SK-N-DZ (cell line): ENCODE data around the genes DERL3 and GSTT2B.

DNA sequence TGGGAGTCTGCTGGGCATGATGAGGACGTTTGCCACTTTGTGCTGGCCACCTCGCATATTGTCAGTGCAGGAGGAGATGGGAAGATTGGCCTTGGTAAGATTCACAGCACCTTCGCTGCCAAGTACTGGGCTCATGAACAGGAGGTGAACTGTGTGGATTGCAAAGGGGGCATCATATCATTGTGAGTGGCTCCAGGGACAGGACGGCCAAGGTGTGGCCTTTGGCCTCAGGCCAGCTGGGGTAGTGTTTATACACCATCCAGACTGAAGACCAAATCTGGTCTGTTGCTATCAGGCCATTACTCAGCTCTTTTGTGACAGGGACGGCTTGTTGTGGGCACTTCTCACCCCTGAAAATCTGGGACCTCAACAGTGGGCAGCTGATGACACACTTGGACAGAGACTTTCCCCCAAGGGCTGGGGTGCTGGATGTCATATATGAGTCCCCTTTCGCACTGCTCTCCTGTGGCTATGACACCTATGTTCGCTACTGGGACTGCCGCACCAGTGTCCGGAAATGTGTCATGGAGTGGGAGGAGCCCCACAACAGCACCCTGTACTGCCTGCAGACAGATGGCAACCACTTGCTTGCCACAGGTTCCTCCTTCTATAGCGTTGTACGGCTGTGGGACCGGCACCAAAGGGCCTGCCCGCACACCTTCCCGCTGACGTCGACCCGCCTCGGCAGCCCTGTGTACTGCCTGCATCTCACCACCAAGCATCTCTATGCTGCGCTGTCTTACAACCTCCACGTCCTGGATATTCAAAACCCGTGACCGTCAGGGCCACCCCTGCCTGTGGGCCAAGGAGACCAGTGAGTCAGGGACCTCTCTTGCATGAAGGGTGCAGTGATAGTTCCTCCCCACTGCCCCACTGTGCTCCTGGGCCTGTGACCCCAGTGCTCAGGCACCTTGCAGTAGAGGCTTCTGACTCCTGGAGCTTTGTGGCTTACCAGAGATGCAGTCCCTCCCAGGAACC, 83.6 kb downstream of the BCR start:
RAMPAGE:
- cytosol, long total RNA, result no peak
- nucleus, long total RNA, result no peak

RAMPAGE:
- cytosol, long total RNA, result no peak
- nucleus, long total RNA, result no peak
Observed at GRCh38 chr22:23264570-23265102, 84.3 kb downstream of the BCR start.

DNA sequence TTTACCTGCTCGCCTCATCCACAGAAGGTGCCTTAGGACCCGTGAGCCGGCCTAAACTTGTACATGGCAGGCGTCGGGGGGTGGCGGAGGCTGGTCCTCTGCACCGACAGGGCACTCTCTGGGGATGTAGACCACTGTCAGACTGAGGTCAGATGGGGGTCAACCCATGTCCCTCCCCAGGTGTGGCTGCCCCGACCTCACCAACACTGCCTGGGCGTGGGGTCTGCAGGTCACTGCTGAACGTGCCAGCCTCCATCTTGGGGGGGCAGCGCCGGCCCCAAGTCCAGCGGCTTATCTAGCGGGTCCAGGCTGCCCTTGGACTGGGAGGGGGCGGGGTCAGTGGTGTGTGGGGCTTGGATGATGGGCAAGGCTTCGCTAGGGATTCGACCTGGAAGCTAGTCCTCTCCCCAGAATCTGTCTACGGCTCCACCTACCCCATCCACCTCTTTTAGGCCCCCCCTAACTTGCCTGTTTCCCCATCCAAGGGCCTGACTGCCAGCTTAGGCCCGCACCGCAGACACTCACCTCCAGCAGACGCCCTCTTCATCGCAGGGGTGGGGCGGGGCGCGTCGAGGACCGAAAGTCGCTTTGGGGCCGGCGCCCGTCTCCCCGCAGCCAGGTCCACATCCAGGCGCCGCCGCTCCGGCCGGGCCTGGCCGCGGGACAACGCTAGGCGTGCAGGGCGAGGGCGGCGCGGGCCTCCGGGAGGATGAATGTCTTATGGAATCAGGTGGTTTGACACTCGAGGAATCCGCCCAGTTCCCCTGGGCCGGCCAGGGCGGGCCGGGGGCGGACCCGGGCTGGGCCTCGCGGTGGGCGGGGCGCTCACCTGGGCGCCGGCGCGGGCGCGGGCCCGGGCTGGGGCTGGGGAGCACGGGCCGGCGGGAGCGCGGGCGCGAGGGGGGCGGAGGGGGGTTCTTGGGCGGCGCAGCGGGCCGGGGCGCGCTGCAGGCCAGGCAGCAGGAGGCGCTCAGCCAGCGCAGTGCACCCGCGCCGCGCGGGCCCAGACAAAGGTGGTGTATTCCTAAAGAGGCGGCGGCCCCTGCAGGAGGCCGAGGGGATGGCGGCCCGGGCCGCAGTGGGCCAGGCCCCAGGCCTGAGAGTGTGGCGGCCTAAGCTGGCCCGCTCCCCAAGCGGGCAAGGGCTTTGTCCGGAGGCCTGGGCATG, 177.9 kb downstream of the IGLL1 start:
RAMPAGE:
- cytosol, long total RNA, result no peak
- nucleus, long total RNA, result no peak

RAMPAGE:
- cytosol, long total RNA, result no peak
- nucleus, long total RNA, result no peak
Observed at GRCh38 chr22:23433133-23434112, 146.7 kb downstream of the IGLL1 start.

DNA sequence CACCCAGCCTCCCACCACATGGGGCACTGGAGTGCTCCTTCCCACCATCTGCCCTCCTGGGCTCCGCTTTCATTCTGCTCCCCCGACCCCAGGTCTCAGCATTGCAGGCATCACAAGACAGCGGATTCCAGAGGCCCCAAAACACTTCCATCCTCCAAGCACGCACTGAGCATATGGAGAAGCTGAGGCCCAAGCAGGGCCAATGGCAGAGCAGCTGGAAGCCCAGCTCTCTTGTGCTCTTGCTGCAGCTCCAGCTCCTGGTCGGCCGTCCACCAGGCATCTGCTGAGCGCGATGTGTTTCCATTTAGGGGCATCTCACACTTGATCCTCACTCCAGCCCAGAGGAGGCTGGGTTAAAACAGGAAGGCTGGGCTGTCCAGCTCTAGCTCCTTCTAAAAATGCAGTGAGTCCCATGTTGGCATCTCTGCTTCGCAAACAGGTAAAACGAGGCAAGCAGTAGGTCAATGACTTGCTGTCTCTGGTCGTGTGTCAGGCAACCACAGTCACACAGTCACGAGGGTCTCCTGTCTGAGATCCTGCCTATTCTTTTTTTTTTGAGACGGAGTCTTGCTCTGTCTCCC, 65.4 kb downstream of the IGLL1 start:
RAMPAGE:
- cytosol, long total RNA, result no peak
- nucleus, long total RNA, result no peak

DNA sequence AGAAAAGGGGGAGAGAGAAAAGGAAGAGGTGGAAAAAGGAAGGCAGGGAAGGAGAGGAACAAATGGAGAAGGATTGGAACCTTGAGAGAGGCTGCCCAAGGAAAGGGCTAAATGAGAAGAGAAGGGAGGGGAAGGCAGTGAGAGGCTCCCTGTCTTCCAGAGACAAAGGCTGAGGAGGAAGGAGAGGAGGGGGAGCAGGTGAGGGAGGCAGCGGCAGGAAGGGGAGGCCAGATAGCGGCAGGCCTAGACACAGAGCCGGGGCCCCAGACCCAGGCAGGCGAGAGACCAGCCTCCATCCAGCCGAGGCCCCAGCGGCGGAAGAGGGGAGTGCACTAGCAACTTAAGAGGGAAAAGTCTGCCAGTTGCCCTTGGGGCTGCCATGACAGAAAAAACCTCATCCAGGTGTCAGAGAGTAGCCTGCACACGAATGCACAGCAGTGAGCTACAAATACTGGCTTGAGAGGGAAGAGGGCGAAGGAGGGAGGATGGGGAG, 46.8 kb downstream of the IGLL1 start:
RAMPAGE:
- cytosol, long total RNA, result no peak
- nucleus, long total RNA, result no peak

GRCh38 chr22:23749634-23750256, 1.2 kb downstream of the ZNF70 start:
RAMPAGE:
- cytosol, long total RNA, result no peak
- nucleus, long total RNA, result no peak

GRCh38 chr22:23787604-23787981, 827 bp downstream of the SMARCB1 start:
RAMPAGE:
- cytosol, long total RNA, result no peak
- nucleus, long total RNA, result no peak

DNA sequence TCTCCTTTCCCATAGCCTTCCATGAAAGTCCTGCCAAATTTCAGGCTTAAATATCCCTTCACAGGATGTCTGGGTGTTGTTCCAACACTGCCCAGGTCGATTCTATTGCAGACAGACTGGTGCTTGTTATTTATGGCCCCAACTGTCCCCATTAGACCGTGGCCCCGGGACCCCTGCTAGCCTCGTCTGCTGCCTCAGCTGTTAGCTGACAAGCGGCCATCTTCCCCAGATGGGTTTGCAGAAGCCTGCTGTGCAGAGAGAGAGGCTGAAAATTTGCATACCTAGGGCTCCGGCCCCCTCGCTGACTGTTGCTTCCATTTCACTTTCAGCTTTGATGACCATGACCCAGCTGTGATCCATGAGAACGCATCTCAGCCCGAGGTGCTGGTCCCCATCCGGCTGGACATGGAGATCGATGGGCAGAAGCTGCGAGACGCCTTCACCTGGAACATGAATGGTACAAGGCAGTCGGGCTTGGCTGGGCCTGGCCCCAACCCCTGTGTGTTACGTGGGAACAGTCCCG, 16.3 kb downstream of the SMARCB1 start:
RAMPAGE:
- cytosol, long total RNA, result no peak
- nucleus, long total RNA, result no peak

DNA sequence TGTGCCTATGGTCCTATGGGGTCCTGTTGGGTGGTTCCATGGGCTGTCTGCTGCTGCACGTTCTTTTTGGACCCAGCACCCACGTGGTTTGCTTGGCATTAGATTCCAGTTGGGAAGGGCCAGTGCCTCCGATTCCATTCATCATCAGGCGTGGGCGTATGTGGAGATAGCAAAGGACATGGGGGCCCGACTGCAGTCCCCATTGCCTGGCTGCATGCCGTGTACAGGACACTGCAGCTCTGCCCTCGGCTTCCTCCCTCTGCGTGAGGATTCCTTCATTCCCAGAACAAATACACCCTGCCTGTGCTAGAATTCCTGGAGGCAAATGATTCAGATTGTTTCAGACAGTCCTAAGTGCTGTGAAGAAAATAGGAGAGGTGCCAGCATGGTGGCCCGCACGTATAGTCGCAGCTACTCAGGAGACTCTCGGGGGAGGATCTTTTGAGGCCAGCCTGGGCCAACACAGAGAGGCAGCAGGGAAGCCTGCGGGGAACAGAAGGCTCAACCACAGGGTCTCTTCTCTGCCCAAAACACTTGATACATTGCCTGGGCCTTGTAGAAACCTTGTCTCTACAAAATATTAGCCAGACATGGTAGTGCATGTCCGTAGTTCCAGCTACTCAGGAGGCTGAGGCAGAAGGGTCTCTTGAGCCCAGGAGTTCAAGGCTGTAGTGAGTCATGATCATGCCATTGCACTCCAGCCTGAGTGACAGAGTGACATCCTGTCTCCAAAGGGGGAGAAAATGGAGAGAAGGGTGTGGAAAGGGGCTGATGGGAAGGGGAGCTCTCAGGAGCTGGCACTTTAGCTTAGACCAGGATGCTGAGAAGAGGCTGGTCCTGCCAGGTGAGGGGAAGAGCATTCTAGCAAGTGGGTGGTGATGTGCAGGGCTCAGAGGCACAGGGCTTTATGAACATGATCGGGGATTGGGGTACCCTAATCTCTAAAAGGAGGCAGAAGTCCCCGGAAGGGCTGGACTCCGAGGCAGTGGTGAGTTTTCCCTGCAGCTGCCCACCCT, 15.2 kb downstream of the DERL3 start:
RAMPAGE:
- cytosol, long total RNA, result no peak
- nucleus, long total RNA, result no peak

RAMPAGE:
- cytosol, long total RNA, result no peak
- nucleus, long total RNA, result no peak
Observed at GRCh38 chr22:23838642-23839624, at the start of gene DERL3. TSS of gene DERL3 (minus strand) at chr22:23839006.

DNA sequence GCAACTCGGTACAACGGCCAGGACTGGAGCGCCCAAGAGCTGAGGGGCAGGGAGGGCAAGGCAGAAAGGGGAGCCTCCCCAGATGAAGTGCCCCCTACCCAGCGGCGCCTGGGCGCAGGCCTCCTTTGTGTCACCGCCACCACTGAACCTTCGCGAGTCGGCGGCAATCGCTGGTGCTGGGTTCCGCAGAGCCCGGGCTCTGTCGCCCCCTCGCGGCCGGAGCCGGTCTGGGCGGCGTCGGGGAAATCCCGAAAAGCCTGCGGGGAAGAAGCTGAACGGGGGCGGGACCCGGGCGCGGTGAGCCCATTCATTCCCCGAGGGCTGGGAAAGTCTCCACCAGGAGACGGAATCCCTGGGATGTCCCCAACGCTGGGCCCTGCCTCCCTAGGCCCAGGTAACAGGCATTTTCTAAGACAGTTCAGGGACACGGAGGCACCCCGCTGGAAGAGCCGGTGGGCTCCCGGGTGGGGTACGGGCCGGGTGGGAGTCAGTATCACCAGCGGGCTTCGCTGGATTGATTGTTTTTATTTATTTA, 8.1 kb upstream of the SLC2A11 start:
RAMPAGE:
- cytosol, long total RNA, result no peak
- nucleus, long total RNA, result no peak

DNA sequence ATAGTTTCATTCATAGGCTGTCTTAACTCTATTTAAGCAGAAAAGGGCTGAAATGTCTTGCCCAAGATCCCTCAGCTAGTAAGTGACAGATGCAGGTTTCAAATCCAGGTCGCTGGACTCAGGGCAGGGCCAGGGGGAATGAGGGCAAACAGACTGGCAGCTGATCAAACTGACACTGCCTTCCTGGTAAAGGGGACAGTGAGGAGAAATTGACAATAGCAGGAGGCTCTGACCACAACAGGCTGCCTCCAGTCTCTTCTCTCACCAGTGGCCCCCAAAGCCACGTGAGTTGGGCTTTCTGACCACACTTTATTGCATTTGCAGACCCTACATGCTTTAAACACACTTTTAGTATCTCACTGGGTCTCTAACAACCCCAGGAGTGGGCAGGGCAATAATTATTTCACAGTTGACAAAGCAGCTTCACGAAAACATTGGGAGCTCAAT, 16.6 kb downstream of the MIF start:
RAMPAGE:
- cytosol, long total RNA, result no peak
- nucleus, long total RNA, result no peak

GRCh38 chr22:23961099-23961536, at the start of gene GSTT2B:
TSS of gene GSTT2B (minus strand) at chr22:23961195.
RAMPAGE:
- cytosol, long total RNA, result no peak
- nucleus, long total RNA, result no peak

GRCh38 chr22:24455671-24456254, 28.4 kb downstream of the ADORA2A start:
RAMPAGE:
- cytosol, long total RNA, result no peak
- nucleus, long total RNA, result no peak

RAMPAGE:
- cytosol, long total RNA, result no peak
- nucleus, long total RNA, result no peak
Observed at GRCh38 chr22:24493550-24494029, 1.5 kb upstream of the UPB1 start.

GRCh38 chr22:24495608-24496171, 558 bp downstream of the UPB1 start:
RAMPAGE:
- cytosol, long total RNA, result no peak
- nucleus, long total RNA, result no peak

DNA sequence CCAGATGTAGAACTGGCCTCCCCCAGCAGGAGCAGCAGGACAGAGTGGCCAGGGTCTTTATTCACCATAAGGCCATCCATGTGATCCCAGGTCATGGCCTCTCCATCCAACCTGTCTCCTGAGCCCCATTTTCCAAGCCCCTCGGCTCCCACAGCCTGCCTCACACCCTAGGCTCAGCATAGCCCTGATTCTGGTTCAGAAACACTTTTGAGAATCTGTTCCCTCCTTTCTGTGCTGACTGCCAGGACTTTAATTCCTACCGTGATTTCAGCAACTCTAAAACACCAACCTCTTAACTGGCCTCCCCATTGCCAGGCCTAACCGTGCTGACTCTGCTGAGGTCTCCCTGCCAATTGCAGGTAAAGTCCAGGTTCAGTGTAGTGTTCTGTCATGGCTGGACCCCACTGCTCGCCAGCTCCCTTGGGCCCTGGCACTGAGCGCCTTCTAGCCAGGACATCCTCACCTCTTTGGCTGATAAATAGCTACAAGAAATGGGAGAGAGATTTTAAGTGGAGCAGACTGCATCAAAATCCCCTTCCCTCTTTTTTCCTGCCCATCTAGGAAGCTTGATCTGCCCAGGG, 4.5 kb downstream of the UPB1 start:
RAMPAGE:
- cytosol, long total RNA, result no peak
- nucleus, long total RNA, result no peak

DNA sequence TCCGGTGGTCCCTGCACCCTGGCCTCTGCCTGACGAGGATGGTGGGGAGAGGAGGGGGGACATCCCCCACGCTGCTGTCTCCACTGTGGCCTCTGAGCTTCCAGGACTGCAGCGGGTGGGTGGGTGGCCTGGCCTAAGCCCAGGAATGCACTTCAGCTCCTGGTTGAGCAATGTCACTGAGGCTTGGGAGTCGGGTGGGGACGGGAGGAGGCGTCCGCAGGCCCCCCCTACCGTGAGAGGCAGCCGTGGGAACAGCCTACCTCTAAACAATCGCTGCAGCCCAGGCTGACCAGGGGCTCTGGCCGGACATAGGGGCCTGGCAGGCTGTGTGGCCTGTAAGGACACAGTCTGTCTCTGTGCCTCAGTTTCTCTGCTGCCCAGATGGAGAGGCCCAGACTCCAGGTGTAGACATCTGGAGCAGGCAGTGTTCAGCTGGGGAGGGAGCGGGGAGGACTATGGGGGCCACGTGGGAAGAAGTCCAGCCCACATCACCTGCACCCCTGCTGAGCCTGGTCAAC, 28.5 kb downstream of the GGT1 start:
RAMPAGE:
- cytosol, long total RNA, result no peak
- nucleus, long total RNA, result no peak

GRCh38 chr22:24632602-24633121, 29.7 kb downstream of the GGT1 start:
RAMPAGE:
- cytosol, long total RNA, result no peak
- nucleus, long total RNA, result no peak